ENCODE measurements around the genes ANTXR1, NFU1 and ASPRV1.

GRCh38 chr2:68438648-68439173 lies 28.4 kb downstream of the FBXO48 start:
- RRBS, result no CpG with 5 or more reads among the region's 5 CpGs

DNA sequence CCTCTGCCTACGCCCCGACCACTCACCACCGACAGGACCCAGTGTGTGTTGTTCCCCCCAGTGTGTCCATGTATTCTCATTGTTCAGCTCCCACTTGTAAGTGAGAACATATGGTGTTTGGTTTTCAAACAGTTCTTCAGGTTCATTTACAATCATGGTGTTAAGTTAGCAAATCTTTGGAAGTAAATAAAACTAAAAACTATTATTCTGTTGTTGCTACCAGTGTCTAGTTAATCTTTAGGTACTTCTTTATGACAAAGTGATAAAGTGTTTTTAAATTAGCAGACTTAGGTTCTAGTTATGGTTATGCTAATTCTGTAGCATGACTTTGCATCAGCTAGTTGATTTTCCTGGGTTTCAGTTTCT lies 84.6 kb upstream of the PROKR1 start:
- RRBS, result no CpG with 5 or more reads among the region's 3 CpGs

DNA sequence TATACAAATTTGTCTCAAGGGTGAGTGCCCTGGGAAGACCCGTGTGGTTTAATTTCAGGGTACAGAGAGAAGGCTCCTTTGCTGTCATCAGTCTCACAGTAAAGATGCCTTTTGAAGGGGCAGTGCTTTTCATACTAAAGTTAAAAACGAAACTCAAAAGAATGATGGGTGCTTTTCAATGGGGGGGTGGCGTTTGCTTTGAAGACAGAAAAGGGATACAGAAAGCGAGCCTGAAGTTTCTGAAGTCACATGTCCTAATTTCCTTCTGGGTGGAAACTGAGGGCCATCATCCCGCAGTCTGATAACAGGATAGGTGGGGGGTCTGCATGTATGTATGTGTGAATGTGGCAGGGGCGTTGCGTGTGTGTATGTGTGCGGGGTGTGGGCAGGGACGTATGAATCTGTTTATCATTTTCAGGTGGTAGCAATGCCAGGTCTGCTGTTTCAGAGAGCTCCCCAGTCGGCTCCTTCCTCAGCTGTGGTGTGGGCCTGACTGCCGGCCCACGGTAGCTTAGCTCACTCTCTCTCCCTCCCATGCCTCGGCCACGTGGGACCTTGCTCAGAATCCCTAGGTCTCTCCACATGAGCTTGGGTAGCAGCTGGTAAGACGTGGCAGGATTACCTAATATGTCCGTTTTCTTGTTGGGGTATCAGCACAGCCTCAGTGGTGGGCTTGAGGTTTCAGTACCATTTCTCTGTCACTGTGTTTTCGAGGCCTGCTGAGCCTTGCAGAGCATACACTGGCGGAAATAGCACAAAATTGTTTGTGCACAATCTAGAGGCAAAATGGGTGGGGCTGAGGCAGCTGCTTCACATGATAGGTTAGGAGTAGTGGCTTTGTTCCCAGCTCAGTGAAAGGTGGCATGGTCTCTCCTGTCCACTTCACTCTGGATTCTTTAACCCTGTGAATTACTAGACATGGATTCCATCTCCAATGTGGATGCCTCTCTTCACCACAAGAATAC lies 32.8 kb downstream of the ARHGAP25 start:
- RRBS, result no CpG with 5 or more reads among the region's 18 CpGs

GRCh38 chr2:68828913-68829977 lies 42.0 kb downstream of the BMP10 start:
- RRBS, result no CpG with 5 or more reads among the region's 11 CpGs

DNA sequence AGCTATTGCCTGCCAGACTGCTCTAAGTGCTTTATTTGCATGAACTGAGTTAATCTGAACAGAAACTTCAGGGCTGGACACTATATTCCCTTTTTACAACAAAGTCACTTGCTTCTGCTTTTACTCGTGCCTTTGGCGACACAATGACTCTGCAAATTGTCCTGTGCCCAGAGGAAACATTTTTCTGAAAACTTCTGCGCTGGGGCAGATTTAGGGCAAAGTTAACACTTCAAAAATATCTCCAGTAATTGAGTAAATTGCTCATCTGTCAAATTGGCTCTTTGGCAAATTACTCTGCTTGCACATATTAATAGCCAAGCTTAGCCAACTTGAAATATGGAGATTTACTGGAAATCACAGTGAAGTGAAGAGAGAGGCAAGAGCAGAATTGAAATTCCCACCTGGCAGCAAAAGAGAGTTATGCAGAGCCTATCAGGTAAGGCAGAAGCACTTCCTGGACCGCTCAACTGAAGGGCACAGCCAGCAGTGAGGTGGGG lies 36.4 kb downstream of the BMP10 start:
- RRBS, result no CpG with 5 or more reads among the region's 4 CpGs

GRCh38 chr2:69012632-69014096 lies at the start of gene ANTXR1:
Gene ANTXR1 (plus strand): TSS chr2:69013179.
- RRBS, result 2% methylated on average over 21 of the region's 94 CpGs

GRCh38 chr2:69041249-69041636 lies 28.3 kb downstream of the ANTXR1 start:
- RRBS, result no CpG with 5 or more reads among the region's 3 CpGs

DNA sequence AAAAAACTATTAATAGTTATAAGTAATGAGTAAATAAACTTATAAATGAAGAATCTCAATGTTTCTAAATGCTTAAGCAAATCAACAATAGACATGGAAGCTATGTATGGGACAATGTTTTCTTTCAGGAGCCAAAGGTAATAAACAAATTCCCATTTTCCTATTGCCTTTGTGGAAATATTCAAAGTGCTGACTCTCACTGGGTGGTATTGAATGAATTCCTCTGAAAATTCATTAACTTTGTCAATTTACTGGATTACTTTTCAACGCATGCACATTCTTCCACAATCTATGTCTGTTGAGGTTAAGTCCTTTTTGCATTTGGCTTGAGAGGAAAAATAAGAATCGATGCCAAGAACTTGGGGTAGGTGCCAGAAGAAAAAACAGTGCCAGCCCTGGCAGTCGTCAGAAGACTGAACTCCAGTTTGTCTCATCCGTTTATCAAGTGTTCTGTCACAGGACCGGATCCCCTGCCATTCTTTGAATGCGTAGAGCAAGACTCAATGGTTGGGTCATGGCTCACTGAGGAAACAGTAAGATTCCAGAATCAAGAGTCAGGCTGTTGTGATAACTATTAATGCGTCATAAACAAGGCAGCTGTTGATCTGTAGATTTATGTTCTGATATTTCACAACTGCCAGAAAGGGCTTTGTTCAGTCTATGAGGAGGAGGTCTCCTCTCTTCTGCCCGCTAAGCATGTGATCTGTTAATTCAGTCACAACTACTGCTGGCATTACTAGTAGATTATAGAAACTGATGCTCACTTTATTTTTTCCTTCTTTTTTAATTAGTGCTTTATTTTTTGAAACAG lies 133.2 kb downstream of the GFPT1 start:
- RRBS, result no CpG with 5 or more reads among the region's 8 CpGs

DNA sequence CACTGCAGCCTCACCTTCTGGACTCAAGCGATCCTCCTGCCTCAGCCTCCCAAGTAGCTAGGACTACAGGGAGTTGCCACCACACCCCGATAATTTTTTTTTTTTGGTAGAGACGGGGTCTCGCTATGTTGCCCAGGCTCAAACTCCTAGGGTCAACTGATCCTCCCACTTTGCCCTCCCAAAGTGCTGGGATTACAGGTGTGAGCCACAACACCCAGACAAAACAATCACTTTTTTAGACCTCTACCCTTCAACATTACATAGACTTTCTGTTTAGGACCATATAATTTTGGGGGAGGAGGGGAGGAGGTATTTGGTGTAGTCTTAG lies 46.0 kb downstream of the GFPT1 start:
- RRBS, result no CpG with 5 or more reads among the region's 4 CpGs

DNA sequence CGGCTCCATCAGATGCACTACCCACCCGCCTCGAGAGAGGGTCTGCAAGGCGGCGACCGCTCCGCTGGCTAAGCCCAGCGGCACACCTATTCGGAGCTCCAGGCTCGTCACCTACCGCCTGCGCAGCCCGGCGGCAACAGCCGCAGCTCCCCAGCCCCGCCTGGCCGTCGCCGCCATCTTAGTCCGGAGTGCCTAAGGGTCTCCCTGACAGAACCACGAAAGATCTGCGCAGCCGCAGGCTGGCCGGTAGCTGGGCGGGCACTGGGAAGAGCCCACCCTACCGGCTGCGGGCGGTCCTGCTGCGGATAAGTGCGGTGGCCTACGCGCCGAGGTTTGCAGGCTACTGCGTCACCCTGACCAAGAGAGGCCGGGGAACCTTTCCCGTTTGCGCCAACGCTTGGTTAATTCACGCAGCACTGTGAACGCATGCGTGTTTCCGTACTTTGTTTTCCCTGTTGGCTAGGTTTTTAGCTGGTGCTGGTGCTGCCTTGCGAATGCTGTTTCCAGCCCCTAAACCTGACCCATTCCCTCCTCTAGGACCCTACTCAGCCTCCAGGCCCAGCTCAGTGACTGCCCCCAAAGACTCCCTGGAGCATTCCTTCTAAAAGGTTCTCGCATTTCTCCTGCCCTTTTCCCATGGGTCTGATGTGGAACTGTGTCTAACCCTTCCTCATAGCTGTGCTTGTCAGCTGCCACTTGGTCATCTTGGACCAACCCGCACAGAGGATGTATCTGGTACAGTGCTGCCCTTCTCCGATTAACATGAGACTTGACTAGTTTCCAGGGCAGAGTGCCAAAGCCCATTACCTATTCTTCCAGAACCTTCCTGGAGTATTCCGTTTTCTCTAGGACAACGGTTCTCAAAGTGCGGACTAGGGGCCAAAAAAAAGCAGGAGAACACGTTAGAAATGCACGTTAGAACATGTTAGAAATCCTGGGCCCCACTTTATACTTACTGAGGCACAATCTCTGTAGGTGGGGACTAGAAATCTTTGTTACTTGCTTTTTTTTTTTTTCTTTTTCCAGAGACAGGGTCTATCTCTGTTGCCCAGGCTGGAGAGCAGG lies at the start of gene NFU1:
Gene NFU1, minus strand, starts transcription at position 190 of the 1,065 bp plus-strand sequence.
- RRBS, result 2% methylated on average over 21 of the region's 51 CpGs

- RRBS, result no CpG with 5 or more reads among the region's 6 CpGs
These were observed 5.2 kb downstream of the AAK1 start for GRCh38 chr2:69638170-69638872.

- RRBS, result no CpG with 5 or more reads among the region's 5 CpGs
These were observed 7.8 kb upstream of the ANXA4 start for GRCh38 chr2:69734069-69734677.

DNA sequence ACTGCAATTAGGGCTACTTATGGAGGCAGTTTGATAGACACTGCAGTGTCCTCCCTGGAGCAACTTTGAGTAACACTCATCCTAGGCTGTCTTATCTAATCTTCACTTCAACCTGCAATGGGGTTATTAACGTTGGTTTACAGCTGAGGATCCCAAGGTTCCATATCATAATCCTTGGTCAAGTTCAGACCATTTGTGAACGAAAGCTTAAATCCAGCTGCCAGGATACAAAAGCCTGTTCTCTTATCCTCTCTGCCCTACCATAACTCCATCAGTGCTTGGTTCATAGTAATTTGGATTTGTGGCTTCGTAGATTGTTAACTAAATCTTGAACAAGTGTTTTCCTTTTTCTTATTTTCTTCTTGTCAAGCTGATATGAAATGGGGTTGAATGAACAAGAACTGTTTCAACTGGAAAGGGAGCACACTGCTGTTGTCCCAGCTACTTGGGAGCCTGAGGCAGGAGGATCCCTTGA lies 2.6 kb downstream of the ANXA4 start:
- RRBS, result no CpG with 5 or more reads among the region's 3 CpGs

- RRBS, result no CpG with 5 or more reads among the region's 2 CpGs
These were observed 3.0 kb upstream of the MXD1 start for GRCh38 chr2:69911912-69912362.

DNA sequence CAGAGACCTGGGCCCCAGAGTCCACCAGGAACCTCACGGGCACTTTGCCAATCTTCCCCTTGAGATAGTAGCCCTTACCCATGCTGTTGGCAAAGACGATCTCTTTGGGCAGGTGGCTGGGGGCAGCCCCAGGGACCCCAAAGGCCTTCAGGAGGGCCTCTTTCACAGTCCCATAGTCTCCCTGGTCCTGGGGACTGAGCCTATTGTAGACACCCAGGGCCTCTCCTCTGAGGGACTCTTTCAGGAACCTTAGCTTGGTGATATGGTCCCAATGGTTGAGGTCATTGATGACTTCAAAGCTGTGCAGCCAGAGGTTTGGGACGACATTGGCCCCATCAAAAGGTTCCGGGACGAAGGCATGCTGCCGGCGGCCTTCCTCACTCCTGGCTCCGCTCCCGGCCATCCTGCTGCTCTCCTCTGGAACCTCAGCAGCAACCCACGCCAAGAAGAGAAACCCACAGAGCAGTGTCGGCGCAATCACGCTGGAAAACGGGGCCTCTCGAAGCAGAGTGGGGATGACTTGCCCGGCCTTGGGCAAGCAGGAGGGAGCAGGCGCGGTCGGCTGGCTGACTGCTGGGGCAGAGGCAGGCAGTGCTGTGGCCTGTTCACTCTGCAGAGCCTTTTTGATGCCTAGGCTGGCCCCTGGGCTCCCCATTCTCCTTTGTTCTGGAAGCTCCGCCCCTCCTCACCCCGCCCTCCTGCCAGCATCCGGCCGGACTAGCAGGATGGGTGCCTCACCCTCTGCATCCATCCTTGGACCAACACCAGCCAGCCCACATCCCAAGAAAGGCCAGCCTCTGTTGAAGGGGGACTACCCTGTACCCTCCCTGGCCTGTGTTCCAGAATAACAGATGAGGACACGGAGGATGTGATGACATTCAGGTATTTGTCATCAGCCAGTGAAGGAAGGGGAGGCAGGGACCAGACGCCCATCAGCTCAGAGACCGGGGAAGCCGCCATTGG lies at the start of gene ASPRV1:
Gene ASPRV1, minus strand, starts transcription at position 598 of the 963 bp plus-strand sequence.
- RRBS, result no CpG with 5 or more reads among the region's 27 CpGs

DNA sequence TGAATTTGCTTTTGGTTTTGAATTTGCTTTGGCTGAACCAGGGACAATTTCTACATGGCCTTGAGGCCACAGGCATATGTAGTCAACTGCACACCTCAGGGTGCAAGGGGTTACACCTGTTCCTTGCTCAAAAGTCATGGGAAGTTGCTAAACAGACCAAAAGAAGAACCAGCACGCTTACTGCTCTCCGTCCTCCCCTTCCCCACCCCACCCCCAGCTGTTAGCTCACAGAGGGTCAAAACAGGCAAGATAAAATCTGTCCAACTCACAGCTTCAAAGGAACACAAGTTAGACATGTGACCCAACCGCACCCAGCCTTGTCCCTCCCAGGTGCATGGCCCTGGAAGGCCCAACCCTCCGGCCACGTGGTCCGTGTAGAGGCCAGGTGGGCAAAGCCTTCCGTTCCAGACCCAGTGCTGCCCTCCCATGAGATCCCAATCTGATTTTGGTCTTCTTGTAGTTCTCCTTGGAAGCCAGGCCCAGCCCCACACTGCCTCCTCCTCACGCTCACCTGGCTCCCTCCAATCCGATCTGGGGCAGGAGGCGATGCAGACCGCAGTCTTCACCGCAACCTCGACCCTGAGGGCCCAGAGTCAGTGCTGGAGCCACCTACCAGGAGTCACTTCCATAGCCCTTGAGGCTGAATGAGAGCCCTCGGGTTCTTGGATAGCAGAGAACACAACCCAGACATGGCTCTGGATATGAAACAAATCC lies 14.5 kb upstream of the ASPRV1 start:
- RRBS, result no CpG with 5 or more reads among the region's 14 CpGs

DNA sequence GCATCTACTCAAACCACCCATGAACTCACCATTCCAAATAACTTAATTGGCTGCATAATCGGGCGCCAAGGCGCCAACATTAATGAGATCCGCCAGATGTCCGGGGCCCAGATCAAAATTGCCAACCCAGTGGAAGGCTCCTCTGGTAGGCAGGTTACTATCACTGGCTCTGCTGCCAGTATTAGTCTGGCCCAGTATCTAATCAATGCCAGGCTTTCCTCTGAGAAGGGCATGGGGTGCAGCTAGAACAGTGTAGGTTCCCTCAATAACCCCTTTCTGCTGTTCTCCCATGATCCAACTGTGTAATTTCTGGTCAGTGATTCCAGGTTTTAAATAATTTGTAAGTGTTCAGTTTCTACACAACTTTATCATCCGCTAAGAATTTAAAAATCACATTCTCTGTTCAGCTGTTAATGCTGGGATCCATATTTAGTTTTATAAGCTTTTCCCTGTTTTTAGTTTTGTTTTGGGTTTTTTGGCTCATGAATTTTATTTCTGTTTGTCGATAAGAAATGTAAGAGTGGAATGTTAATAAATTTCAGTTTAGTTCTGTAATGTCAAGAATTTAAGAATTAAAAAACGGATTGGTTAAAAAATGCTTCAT lies 1.4 kb downstream of the PCBP1 start:
- RRBS, result no CpG with 5 or more reads among the region's 8 CpGs

GRCh38 chr2:70104600-70105137 lies 17.4 kb downstream of the PCBP1 start:
- RRBS, result no CpG with 5 or more reads among the region's 6 CpGs